Mammary microvascular endothelial cell (primary cell): ENCODE measurements around the gene LRRC14B.

DNA sequence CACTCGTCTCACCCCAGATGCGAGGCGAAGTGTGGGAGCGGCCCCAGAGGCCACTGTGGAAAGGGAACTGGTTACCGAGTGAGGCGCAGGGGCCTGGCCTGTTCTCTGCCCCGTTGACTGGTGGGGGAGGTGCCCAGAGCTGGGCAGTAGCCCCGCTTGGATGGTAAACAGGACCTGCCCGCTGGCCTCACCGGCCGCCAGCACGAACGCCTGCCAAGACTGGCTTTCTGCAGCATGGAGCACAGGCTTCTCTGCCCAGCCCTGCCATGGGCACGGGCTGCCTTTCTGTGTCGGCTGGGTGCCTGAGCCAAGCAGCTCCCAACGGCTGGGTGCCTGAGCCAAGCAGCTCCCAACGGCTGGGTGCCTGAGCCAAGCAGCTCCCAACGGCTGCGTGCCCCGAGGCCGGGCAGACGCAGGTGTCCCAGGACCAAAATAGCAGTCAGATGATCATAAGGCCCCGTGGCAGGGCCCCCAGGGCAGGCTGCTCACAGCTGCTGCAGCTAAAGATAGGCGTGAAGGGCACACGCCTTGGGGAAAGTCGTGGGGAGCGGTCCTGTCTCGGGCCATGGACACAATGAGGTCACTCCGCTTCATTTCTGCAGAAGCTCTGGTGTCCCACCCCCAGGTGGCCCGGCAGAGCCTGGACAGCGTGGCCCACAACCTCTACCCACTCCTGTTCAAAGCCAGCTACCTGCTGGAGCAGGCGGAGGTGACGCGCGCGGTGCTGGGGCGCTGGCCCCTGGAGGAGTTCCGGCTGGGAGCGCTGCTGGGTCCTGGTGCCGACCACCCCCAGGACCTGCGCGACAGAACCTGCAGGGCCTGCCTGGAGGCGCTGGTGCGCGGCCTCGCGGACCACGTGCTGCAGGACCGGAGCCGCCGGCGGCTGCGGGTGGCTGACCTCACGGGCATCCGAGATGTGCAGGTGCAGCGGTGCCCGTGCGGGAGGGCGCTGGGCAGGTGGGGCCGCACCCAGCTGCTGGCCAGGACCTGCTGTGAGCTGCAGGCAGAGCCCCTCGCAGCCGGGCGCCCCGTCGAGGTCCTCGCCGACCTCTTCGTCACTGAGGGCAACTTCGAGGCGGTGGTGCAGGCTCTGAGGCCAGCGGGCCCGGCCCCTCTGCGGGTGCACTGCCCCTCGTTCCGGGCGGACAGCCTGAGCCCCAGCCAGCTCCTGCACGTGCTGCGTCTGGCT, at the start of gene LRRC14B:
TSS of gene LRRC14B (plus strand) at position 522 of the 1,189 bp plus-strand sequence.
- RAMPAGE, long total RNA: no peak

GRCh38 chr5:205346-206253, 12.4 kb downstream of the CCDC127 start:
- RAMPAGE, long total RNA: no peak

- RAMPAGE, long total RNA: no peak
These were observed 10.9 kb downstream of the CCDC127 start for GRCh38 chr5:206850-207731.

DNA sequence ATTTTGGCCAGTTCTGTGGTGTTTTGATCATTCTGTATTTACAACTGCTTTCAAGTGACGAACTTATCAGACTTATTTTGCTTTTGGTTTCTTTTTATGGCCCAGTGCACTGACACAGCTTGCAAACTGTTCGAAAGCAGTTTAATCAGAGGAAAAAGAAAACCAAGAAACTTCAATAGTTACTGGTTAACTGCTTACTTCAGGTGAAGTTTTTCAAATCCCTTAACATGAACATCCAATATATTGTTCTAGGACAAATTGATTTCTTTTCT, 2.0 kb downstream of the SDHA start:
- RAMPAGE, long total RNA: no peak

DNA sequence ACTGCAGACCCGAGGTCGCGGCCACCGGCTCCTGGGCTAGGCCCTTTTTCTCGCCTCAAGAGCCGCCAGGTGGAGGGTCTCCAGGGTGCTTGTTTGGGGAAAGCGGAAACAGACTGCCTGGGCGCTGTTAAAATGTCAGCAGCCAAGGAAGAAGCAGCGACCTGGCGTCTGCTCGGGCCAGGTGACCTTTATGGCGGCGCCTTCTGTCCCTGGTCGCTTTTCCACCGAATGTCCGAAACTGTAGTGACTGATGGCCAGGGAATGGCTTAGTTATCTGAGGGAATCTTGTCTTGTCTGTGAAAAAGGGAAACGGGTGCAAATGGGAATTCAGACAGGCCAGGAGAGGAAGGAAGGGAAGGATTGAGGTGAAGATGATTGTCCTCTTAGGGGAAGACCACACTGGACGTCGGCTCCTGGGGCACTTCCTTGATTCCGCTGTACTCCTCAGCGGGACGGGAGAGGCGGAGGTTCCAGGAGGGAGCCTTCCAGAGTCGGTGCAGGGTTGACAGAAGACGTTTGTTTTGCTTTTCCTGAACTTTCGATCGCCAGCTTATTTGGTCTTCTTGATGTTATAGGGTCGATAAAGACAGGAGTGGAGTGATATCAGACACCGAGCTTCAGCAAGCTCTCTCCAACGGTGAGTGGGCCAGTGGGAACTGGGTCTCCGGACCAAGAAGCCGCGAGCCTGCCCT, 836 bp downstream of the PDCD6 start:
- RAMPAGE, long total RNA: no peak

- RAMPAGE, long total RNA: no peak
These were observed 53.2 kb upstream of the EXOC3 start for GRCh38 chr5:389714-390227.

DNA sequence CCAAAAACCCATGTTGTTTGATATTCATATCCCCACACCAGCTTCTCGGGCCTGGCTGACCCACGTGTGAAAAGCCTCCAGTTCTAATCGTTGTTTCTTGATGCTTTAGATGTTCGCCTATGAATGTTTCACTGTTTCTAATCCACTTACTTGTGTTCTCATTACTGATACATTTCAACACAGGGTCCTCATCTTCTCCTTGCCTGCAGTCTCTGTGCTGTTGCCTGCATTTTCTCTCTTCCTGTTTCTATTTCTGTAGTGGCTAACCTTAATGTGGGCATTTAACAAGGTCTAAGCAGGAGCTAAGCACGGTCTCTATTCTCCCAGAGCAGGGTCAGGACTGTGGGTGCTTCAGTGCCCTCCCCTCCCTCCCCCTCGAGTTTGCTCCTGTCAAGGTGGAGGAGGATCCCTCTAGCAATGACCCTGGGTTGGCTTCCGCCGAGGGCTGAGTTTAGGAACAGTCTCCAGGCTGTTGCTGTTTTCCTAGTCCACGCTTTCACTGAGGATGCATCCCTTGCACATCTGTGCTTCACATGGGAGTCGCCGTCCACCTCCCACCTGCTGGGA, 2.5 kb upstream of the EXOC3 start:
- RAMPAGE, long total RNA: no peak

DNA sequence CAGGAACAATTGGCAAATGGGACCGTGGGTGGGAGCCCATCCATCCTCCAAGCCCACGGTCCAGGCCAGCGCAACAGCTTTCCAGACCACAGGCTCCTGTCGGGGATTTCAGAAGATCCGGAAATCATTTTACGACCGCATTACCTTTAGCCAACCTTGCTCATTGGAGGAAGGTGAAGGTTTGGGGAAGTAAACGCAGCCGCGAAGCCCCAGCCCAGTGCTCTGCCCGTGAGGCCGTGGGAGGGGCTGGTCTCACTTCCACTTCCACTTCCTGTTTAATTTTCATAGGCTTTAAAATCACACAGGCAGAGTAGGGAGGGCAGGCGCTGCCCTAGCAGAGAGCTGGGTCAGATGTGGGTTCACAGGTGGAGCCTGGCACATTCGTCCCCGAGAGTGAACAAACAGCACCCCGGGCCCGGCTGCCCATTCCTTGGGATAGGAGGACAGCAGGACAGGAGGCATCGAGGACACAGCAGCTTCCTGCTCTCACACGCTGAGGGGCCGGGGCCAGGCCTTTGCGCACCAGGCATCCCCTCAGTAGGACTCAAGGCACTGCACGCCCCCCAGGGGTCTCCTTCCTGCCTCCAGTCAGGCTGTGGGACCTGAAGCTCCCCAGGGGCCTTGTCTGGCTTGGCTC, 19.8 kb upstream of the SLC9A3 start:
- RAMPAGE, long total RNA: no peak

DNA sequence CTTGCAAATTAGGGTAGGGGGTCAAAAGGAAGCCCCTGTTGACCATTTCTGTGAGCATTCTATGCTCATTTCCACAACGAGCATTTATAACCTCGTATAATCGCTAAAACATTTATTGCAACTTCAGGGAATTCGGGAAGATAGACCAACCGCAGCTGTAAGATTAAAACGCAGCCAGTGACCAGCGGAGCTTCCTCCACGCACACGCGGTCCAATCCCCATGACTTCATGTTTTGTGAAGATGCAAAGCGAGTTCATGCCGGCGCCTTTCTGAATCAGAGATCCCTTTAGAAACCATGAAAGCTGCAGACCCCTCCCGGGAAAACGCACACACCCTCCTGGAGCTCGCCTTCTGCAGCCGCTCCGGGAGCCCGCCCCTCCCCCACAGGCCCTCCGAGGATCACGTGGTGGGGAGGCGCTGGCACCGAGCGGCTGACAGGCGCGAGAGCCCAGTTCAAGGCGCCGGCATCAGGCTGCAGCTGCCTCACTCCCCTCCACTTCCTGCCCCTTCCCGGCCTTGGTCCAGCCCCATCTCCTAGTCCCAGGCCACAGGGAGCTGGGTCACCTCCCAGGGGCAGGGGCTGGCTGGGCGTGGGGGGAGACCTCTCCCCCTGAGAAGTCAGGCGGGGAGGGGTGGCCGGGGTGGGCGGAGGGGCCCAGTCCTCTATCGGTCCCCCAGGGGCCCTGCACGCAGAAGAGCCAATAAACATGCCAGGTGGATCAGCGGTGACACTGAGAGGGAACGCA, 1.5 kb downstream of the ZDHHC11B start:
- RAMPAGE, long total RNA: no peak

- RAMPAGE, long total RNA: no peak
These were observed 16.4 kb upstream of the ZDHHC11B start for GRCh38 chr5:800821-801528.

DNA sequence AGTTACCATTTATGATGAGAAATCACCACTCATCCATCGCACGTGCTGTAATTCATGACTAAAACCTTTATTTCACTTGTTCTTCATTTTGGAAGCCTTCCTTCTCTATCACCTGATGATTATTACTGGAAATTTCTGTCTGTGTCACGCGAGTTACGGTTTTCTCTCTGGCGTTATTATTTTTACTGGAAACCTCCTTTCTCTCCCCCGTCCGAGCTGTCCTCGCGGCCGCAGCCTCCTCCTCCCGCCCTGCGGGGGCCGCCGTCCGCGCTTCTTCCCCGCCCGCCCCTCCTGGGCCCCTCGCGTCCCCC, 33.6 kb downstream of the TRIP13 start:
- RAMPAGE, long total RNA: no peak

- RAMPAGE, long total RNA: no peak
These were observed 34.1 kb downstream of the TRIP13 start for GRCh38 chr5:926736-927327.

DNA sequence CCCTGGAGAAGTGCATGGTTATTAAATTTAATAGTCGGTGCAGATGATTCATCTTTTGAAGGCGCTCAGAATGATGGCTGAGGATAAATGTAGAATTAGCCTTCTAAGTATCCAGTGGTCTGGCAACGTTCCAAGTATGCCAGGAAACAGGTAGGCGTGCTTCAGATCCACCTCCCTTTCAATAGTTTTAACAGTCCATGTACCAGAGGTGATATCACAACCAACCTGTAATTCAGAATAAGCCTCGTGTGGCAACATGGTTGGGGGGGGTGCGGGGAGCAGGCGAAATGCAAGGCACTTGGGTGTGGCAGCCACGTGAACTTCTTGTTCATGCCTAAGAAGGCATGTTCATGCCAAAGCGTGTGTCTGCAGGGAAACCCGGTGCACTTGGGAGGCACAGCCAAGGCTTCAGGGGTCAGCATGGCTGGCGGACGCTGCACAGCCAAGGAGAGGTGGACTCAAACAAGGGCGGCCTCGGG, 5.2 kb upstream of the NKD2 start:
- RAMPAGE, long total RNA: no peak

- RAMPAGE, long total RNA: no peak
These were observed 51.5 kb downstream of the NKD2 start for GRCh38 chr5:1059954-1060715.

GRCh38 chr5:1105460-1105693, 6.5 kb downstream of the SLC12A7 start:
- RAMPAGE, long total RNA: no peak

DNA sequence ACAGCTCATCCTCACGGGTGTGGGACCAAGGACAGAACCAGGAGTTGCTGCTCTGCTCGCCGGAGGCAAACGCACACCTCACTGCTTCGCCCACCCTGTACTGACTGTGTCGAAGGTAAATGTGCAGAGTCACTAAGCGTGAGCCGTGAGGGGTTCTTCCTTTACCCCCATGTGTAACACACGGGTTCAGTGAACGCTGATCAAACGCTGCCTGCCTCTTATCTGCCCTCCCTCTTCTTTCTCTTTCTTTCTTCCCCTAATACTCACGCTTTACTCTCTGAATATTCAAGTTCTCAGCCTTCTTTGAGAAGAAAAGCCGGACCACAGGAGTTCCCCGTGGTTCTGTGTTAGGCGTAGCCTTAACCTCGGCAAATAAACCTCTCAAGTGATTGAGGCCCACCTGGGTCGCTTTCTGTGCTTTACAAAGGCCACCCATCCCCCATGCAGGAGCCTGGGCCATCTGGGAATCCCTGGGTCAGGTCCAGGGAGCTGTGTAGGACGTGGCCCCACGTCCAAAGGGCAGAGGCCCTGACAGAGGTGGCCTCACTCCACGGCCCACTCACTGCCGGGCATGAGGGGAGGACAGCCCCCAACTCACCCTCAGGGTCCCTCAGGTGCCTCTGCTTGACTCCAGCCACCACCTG, 4.8 kb downstream of the SLC12A7 start:
- RAMPAGE, long total RNA: no peak

- RAMPAGE, long total RNA: no peak
These were observed 7.6 kb upstream of the SLC12A7 start for GRCh38 chr5:1119325-1119952.

DNA sequence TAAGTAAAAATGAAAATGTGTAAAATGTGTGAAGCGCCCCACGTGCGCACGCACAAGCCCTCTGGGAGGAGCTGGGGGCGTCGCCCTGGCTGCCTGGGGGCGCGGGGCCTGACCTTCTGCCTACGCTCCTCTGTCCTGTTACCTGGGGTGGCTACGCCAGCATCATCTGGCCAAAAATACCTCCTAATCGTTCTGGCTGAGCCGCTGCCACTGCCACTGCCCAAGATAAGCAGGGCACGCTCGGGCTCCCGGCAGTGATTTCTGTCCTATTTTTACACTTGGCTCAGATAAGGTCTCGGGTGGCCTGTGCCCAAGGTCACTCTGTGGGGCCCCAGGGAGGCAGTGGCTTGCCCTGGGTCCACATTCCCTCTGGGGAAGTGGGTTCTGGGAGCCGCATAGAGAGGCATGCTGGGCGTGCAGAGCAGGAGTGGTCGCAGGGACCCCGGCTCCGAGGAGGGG, 11.1 kb upstream of the SLC12A7 start:
- RAMPAGE, long total RNA: no peak

DNA sequence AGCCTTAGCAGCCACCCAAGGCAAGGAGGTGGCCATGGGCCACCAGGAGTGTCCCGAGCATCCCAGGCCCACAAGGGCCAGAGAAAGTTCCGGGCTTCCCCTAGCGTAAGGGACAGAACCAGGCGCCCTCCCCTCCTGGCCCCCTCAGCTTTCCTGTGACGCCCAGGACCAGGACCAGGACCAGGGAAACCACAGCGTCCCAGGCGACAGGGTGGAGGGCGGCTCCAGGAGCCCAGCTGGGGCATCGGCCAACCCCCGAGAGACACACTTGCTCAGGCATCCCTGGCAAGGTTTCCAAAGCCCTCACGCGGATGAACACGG, 17.4 kb upstream of the SLC12A7 start:
- RAMPAGE, long total RNA: no peak

- RAMPAGE, long total RNA: no peak
These were observed 41.5 kb upstream of the SLC12A7 start for GRCh38 chr5:1153286-1153929.